ENCODE measurements around a stretch of chr6.

DNA sequence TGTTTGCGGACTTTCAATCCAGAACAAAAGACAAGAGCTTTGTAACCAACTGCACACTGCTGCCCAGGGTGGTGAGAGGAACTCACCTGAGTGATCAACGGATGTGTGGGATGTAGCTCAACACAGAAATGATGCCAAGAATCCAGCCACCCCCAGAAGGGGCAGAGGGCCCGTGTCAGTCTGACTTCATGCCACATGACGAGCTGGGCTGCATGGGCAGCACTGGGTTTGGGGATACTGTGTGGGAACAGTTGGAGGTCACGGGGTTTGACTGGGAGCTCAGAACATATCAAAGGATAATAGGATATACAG is 79.4 kb upstream of the TRAF3IP2 start:
- PRO-cap = no peak
- RAMPAGE, long total RNA, 4 experiments = no peak in any of the 4 experiments

DNA sequence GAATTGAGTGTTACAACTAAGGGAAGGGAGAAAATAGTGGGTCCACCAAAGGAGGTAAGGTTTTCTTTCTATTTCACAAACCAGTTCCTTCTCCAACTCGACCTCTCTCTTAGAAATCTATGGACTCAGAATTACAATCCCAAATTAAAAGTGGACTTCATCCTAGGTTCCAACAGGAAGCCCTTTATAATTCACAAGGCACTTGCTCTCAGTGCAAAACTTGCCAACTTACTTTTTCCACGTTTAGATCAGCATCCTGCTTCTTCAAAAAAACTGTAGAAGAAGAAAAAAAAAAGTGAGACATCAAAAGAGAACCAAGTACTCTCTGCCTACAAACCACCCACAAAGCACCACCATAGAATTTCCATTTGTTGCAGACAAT is 26.9 kb downstream of the FYN start:
- PRO-cap = no peak
- RAMPAGE, long total RNA, 4 experiments = no peak in any of the 4 experiments

- PRO-cap = unidirectional peak, minus-strand start at chr6:112031082
- RAMPAGE, long total RNA, 4 experiments = no peak in any of the 4 experiments
Measured at GRCh38 chr6:112030940-112031533, 22.9 kb upstream of the CCN6 start.

GRCh38 chr6:112191441-112192026 is 62.8 kb downstream of the LAMA4 start:
- PRO-cap = no peak
- RAMPAGE, long total RNA, 4 experiments = no peak in any of the 4 experiments

GRCh38 chr6:112222929-112223510 is 31.3 kb downstream of the LAMA4 start:
- PRO-cap = bidirectional peak, plus-strand start at chr6:112223249, minus-strand start at chr6:112223114
- RAMPAGE, long total RNA, 4 experiments = no peak in any of the 4 experiments

GRCh38 chr6:112236972-112237641 is 17.3 kb downstream of the LAMA4 start:
- PRO-cap = no peak
- RAMPAGE, long total RNA, 4 experiments = no peak in any of the 4 experiments

GRCh38 chr6:112279425-112280232 is 25.3 kb upstream of the LAMA4 start:
- PRO-cap = no peak
- RAMPAGE, long total RNA, 4 experiments = no peak in any of the 4 experiments

DNA sequence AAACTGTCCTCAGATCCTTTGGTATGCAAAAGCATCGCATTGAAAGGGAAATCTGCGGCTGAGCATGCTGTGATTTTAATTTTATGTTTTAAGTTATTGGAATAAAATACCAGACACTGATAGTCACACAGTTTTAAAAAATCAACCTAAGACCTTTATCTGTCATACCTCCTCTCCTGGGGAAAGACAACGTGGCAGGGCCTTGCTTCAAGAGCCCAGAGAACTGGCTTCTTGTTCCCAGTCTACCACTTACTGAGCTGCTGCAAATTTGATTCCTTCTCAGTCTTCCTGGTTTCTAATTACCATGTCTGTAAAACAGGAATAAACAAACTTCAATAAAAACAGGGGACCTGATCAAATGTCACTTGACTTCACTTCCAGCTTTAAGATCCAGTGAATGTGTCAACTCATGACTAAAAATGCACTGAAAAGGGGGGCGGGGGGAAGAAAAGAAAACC is 494.8 kb upstream of the MARCKS start:
- PRO-cap = no peak
- RAMPAGE, long total RNA, 4 experiments = no peak in any of the 4 experiments

- PRO-cap = no peak
- RAMPAGE, long total RNA, 4 experiments = no peak in any of the 4 experiments
Measured at GRCh38 chr6:113433119-113433556, 424.0 kb upstream of the MARCKS start.

DNA sequence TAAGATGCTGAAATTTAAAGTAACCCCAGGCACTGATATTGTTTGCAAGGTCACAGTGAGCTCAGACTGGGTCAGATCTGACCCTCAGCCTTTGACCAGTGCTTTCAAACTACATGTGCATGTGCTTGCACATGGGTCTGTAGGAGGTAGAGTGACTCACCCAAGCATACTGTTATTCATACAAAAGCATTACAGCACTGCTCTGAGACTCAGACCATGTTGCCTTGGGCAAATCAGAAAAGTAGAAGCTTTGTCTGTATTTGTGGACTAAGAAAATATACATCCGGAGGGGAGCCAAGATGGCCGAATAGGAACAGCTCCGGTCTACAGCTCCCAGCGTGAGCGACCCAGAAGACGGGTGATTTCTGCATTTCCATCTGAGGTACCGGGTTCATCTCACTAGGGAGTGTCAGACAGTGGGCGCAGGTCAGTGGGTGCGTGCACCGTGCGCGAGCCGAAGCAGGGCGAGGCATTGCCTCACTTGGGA is 326.3 kb upstream of the MARCKS start:
- PRO-cap = no peak
- RAMPAGE, long total RNA, 4 experiments = no peak in any of the 4 experiments

- PRO-cap = no peak
- RAMPAGE, long total RNA, 4 experiments = no peak in any of the 4 experiments
Measured at GRCh38 chr6:113596049-113596648, 261.0 kb upstream of the MARCKS start.

GRCh38 chr6:113825876-113826162 is 31.3 kb upstream of the MARCKS start:
- PRO-cap = no peak
- RAMPAGE, long total RNA, 4 experiments = no peak in any of the 4 experiments

GRCh38 chr6:113879067-113879701 is 22.0 kb downstream of the MARCKS start:
- PRO-cap = no peak
- RAMPAGE, long total RNA, 4 experiments = no peak in any of the 4 experiments

GRCh38 chr6:114341939-114342755 is 676 bp downstream of the HS3ST5 start:
- PRO-cap = no peak
- RAMPAGE, long total RNA, 4 experiments = no peak in any of the 4 experiments

GRCh38 chr6:116404954-116405716 is 34.4 kb downstream of the DSE start:
- PRO-cap = no peak
- RAMPAGE, long total RNA, 4 experiments = no peak in any of the 4 experiments

GRCh38 chr6:116427013-116427213 is 34.3 kb upstream of the CALHM6 start:
- PRO-cap = no peak
- RAMPAGE, long total RNA, 4 experiments = no peak in any of the 4 experiments

GRCh38 chr6:116667569-116668164 is 899 bp downstream of the ZUP1 start:
- PRO-cap = no peak
- RAMPAGE, long total RNA, 4 experiments = no peak in any of the 4 experiments

GRCh38 chr6:117549280-117549978 is 52.9 kb downstream of the GOPC start:
- PRO-cap = no peak
- RAMPAGE, long total RNA, 4 experiments = no peak in any of the 4 experiments

GRCh38 chr6:117615795-117616455 is 13.6 kb upstream of the GOPC start:
- PRO-cap = no peak
- RAMPAGE, long total RNA, 4 experiments = no peak in any of the 4 experiments

GRCh38 chr6:117919674-117920881 is 13.0 kb downstream of the SLC35F1 start:
- PRO-cap = unidirectional peak, plus-strand start at chr6:117920099; unidirectional peak, minus-strand start at chr6:117920330
- RAMPAGE, long total RNA, 4 experiments = no peak in any of the 4 experiments

Data from esophagus muscularis mucosa (tissue), 4 donors.